Neuron (in vitro differentiated cells): ENCODE results near the genes OR2T33, OR2T12, OR2T3 and OR2G6.

DNA sequence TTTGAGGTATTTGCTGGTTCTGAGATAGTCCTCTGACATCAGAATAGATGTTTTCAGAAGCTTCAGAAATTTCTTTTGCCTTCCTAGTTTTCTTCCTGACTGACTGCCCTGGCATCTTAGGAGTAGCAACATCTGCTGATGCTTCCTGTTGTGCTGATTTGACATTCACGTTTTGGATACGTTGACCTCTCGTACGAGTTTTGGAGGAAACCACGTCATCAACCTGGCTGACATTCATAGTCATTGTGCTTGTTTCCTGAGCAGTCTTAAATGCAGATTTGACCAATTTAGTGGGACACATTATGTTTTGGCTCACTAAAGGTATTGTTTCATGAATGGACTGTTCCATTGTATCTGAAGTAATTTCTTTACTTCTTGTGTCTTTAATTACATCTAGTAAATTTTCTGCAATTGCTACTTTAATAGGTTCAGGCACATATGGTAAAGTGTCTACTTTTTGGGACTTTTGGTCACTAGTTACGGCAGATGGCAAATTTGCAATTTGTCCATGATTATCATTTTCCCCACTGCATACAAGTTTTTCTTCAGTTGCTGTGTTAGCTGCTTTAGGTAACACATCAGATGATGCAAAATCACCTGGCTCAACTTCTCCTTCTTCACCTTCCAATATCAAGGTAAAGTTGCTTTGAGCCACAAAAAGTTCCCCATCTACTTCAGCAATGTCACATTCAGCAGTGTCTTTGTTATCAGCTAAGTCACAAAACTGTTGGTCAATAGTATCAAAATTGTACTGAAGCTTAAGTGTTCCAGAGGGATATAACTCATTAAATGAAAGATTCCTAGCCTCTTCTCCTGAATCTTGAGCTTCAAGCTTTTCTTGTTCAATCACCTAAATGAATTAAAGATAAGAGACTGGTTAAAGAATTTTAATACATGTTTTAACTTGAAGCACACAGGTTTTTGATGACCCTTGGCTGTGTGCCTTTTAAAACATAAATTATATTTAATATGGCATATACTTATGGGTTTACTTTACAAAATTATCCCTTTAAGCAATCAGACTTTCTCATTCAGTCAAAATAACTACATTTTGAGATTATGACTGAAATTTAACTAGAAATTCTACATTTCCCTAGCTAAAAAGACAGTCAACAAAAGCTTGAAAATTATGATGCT, 80.8 kb downstream of the AHCTF1 start:
- PRO-cap, result no peak

- PRO-cap, result no peak
Measured at GRCh38 chr1:246855646-246856155, 76.0 kb downstream of the AHCTF1 start.

GRCh38 chr1:246886540-246887538, 44.9 kb downstream of the AHCTF1 start:
- PRO-cap, result no peak

DNA sequence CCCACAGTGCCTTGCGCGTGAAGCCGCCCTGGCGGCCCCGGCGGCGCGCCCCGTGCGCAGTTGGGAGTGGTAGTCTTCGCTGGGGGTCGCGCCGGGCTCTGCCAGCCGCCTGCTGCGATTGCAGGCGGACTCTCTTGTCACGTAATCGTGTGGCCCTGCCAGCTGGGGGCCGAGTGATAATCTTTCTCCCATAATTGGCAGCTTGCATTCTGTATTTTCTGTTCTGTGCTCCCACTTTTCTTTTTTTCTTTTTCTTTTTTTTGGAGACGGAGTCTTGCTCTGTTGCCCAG, 415 bp upstream of the AHCTF1 start:
- PRO-cap, result no peak

DNA sequence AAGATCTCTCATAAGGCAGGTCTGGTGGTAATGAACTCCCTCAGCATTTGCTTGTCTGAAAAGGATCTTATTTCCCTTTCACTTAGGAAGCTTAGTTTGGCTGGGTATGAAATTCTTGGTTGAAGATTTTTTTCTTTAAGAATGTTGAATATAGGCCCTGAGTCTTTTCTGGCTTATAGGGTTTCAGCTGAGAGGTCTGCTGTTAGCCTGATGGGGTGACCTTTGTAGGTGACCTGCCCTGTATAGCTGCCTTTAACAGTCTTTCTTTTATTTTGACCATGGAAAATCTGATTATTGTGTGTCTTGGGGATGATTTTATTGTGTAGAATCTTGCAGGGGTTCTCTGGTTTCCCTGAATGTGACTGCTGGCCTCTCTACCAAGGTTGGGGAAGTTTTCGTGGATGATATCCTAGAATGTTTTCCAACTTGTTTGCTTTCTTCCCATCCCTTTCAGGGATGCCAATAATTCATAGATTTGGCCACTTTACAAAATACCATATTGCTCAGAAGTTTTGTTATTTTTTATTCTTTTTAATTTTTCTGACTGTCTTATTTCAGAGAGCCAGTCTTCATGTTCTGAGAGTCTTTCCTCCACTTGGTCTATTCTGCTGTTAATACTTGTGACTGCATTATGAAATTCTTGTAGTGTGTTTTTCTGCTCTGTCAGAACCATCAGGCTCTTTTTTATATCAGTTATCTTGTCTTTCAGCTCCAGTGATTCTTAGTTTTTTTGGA, 32.0 kb downstream of the ZNF124 start:
- PRO-cap, result no peak

DNA sequence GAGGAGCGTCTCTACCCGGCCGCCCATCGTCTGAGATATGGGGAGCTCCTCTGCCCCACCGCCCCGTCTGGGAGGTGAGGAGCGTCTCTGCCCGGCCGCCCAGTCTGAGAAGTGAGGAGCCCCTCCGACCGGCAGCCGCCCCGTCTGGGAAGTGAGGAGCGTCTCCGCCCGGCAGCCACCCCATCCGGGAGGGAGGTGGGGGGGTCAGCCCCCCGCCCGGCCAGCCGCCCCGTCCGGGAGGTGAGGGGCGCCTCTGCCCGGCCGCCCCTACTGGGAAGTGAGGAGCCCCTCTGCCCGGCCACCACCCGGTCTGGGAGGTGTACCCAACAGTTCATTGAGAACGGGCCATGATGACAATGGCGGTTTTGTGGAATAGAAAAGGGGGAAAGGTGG, 48.6 kb upstream of the ZNF124 start:
- PRO-cap, result no peak

DNA sequence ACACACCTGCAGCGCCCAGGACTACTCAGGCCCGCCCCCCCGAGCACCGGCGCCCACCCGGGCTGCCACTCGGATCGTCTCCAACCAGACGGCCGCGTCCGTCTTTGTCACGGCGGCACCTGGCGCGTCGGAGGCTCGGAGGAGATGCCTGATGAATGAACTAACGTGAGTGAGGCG, 703 bp downstream of the ZNF496 start:
- PRO-cap, result bidirectional peak, plus-strand start outside the sequence, minus-strand start at position 146 of the sequence

GRCh38 chr1:247376461-247377148, 39.4 kb upstream of the NLRP3 start:
- PRO-cap, result no peak

- PRO-cap, result no peak
Measured at GRCh38 chr1:247855241-247855637, 1.7 kb upstream of the TRIM58 start.

DNA sequence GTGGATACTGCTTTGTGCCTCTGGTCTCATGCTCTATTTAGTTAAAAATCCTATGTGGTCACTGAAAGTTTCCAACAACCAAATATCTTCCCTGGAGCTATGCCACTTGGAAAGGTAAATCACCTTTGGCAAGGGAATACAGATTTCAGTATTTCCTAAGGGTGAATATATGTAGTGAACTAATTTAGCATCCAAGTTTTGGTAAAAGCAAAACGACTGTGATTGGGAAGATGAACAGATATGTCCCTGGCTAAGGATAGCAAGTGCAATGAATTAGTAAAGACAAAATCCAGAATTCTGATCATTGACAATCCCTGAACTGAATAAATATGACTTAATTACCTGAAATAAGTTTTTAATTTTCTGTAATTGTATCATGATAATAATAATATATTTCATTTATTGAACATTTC, at the start of gene OR2T33:
TSS of gene OR2T33 (minus strand) at position 119 of the 413 bp plus-strand sequence.
- PRO-cap, result no peak

DNA sequence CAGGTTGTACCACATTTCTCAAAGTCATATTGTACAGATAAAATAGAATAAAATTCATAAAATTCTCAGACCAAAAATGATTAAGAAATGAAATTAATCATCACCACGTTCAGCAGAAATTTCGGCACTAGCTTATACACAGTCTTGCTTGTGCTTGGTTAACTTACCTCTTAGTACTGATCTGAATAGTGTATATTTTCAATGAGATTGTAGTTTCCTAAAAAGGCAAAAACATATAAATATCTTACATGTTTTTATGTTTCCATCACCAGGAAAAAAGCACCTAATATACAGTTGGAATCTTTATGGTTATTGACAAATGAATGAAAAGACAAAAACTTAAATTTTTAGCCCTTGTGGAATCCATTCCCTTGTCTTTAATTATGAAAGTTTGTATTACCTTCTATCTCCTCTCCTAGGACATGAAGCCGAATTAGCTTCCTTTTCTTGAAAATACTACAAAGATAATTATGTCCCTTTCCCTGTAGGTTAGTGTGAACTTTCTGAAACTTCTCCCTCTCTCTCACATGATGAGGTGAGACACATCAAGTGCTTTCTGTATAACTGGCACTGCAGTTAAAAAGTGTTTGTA, at the start of gene OR2T12:
TSS of gene OR2T12 (minus strand) at position 246 of the 592 bp plus-strand sequence.
- PRO-cap, result no peak

- PRO-cap, result no peak
Measured at GRCh38 chr1:248472957-248473462, at the start of gene OR2T3. Gene OR2T3, plus strand, starts transcription at chr1:248473351.

DNA sequence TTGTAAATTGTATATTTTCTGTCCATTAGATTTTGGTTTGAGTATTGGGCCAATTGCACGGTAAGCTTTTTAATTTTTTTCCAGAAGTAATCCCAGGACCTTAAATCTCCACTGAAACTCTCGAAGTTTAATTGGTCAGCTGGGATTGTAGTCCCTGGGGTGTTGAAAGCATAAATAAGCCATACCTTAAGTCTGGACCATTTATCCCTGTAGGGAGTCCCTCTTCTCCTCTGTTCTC, at the start of gene OR2G6:
TSS of gene OR2G6 (plus strand) at position 179 of the 238 bp plus-strand sequence.
- PRO-cap, result no peak

DNA sequence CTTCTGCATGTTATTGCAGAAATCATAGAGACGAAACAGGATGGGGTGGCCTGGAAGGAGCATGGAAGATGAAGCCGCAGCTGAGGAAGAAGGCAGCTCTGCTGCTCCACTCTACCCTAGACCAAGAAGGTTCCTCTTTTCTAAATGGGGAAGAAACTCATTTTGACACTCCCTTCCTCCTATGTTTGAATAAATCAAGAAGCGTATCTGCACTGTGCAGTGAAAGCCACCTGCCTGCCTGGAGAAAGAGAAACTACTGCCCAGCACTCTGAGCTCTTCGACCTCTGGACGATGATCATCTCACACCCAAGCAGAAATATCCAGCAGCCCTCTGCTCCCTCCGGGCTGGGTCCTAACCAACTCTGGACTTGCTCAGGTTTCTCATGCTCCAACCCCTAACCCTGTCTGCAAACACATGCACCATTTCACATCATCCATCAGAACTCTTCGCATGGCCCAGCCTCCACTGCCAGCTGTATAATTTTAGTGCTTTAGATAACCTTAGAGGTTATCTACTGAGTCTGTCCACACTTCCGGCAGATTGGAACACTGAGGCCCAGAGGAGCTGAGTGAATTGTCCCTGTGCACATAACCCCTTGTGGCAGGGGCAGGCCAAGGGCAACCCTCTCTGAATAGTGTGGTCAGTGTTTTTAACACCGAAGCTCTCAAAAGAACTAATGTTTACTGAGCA, 20.5 kb downstream of the SH3BP5L start:
- PRO-cap, result no peak

DNA sequence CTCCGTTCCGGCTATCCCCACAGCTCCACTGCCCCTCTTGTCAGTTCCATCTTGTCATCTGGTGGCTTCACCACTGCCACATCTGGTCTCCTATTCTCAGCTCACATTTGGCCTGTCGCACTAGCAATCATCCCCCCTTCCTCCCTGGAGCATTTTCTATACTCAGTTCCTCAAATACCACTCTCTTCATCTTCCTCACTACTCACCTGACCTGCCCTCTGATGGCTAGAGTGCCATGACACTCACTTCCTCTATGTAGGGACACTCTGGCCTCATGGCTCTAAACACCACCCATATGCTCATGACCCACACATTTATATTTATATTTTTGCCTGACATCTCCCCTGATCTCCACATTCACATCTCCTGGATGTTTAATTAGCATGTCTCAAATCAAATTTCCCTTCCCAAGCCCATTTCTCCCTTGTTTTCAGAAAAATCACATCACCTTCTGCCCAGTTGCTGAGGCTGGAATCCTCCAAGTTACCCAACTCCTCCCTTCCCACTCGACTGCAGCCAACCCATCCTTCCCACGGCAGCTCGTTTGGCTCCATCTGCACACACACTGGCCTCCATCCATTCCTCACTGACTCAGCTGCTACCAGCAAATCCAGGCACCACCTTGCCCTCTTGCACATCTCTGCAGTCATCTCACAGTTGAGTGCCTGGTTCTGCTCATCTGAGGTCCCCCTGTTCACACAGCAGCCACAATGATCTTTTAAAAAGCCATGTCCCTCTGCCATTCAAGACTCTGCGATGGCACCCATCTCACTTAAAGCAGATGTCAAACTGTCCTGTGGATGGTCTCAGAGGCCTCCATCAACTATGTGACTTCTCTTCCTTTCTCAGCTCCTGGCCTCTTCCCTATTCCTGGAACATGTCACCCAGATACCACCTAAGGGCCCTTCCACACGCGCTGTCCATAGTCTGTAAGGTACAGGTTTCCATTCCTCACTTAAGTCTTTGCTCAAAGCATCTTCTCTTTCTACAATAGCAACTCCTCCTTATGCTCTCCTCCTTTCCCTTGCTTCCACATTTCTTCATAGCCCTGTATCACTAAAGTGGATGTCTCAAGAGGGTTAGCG, 5.9 kb downstream of the ZNF692 start:
- PRO-cap, result no peak

GRCh38 chr1:248855084-248856084, 3.5 kb downstream of the ZNF692 start:
- PRO-cap, result no peak

- PRO-cap, result no peak
Measured at GRCh38 chr1:248889396-248890059, 16.5 kb upstream of the PGBD2 start.